HT-29 (cell line): ENCODE results near the genes GCNT1 and UBQLN1.

GRCh38 chr9:76394708-76395391, 624 bp upstream of the RFK start:
- RAMPAGE, long total RNA = no peak

GRCh38 chr9:76458884-76459382, at the start of gene GCNT1:
GCNT1 (plus strand) TSS chr9:76459182.
- RAMPAGE, long total RNA = no peak

DNA sequence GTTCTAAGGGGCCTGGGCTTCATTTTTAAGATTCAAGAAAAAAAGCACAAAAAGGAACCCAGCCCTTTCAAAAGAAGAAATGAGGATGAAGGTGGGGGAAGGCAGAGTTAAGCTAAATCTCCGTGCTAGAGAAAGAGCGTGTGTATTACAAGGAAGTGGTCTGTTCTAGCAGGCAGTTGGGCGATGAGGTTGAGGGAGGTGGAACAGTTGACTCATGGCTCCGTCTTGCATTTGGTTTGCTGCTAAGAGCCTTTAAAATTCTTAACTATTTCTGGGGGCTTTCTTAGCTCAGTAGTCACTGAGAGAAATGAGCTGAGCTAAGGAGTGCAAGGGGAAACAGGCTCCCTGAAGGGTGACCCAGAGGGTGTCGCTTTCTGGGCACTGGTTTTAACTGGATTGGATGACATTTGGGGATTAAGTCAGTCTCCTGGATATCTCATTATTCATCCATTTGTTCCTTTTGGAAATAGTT, 117.4 kb downstream of the GCNT1 start:
- RAMPAGE, long total RNA = no peak

GRCh38 chr9:76608563-76609152, 149.7 kb downstream of the GCNT1 start:
- RAMPAGE, long total RNA = no peak

DNA sequence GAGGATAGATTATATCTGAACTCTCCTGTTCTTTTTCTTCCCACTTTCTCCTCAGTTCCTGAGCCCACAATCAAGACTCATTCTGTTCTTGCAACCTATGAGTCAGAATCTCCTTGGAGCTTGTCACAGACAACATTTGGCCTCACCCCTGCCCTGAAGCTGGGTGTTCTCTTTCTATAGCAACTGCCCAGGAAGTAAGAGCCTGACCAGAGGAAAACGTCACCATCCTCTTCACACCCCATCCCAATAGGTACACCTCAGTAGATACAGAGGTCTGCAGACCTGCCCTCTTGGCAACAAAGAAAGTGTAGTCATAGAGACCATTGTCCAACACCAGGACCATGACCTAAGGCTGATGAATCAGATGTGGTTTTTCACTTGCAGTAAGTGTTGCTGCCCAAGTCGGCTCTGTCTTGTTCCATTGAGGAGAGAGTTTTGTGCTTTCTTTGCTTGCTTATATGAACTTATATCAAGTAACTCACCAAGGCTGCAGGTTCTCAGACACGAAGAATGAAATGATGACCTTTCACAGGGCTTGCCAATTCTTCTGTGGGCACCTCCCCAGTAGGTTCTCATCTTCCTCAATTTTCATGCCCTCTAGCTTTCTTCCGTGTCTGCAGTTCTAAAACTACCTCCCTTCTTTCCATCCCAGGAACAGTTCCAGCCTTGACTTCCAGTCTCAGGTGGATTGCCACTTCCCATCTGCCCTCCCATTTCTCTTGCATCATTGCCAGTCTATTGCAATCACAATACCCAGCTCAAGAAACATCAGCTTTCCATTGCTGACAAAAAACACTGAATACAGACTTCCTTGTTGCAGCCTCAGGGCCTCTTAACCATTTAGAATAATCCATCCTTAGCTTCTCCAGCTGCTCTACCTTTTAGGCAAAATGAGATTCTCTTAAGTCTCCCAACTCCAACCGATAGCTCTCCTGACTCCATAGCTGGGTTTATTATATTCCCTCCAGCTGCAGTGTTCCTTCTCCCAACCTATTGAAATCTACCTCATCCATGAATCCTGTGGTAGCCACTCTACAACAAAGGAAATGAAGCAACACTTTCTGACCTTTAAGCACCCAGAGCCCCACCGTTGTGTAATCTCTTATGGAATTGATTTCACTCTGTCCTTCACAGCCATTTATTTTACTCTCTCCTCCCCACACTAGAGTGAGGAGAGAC, 217.6 kb downstream of the PRUNE2 start:
- RAMPAGE, long total RNA = no peak

GRCh38 chr9:76873184-76873838, 32.6 kb downstream of the PRUNE2 start:
- RAMPAGE, long total RNA = no peak

DNA sequence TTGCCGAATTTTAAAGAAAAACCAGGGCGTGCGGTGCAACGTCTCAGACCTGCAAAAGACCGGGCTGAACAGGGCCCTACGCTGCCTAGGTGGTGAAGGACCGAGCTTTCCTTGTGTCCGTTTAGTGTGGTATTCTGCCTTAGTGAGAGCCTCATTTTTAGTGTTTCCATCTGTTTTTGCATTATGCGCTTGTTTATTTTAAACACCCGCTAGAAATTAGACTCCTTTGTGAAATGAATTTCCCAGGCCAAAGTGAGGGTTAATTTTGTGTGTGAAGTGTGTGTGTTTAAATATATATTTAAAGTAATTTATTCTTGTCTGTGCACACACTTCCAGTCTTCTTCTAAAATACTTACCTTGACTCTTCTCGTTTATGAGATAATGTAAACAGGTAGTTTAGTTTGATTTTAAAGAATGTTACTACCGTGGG, 1.2 kb downstream of the VPS13A start:
- RAMPAGE, long total RNA = no peak

- RAMPAGE, long total RNA = no peak
Measured at GRCh38 chr9:77663864-77664286, 15.8 kb upstream of the GNA14 start.

DNA sequence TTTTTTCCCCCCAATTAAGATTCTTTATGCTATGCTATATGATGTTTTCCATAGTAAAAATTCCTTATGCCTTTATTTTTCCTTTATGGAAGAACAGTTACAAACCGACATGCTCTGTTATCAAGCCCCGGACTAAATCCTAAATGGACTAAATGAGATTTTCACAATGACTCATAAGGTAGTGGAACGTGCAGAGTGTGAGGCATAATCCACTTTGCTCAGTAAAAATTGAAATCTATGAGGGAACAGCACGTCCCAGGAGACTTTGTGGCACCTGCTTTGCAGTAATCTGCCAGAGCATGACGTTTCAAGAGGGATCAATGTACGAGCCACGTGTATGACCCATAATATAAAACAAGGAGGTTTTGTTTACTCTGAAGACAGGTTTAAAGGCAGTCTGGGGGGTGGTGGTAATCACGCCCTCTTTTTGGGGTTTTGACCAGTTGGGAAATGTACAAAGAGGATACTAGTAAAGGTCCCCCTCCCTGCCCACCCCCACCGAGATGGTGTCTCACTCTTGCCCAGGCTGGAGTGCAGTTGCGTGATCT, 83.8 kb upstream of the GNA14 start:
- RAMPAGE, long total RNA = no peak

DNA sequence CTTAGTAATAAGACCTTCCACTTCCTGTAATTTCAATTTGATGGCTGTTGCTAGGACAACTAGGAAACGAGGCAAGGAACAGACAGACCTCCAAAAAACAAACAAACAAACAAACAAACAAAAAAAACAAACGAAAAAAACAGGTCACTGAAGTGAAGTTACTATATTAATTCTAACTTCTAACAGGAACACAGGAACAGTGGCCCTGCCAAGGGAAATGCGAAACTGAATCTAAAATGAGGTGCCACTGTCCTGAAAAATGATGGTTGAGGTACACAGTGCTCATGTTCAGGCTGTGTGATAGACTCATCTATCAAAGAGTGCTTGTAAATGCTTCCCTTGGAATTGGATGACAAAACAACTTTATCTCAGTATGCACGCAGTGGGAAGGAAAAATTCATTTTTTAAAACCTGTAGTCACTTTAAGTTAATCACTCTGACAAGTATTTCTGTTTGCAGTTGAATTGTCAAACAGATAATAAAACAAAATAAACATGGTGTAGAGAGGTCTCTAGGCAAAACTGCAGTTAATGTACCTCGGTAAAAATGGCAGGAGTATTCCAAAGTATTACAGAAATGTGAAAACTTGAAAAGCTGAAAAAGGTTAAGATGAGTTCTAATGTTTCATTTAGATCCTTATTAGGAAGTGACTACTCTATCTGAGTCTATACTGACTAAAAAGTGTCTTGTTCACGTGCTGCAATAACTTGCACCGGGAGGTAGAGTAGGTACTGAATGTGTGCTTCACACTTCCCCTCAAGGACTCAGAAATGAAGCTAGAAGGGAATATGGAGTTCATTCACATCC, 103.8 kb upstream of the GNA14 start:
- RAMPAGE, long total RNA = no peak

DNA sequence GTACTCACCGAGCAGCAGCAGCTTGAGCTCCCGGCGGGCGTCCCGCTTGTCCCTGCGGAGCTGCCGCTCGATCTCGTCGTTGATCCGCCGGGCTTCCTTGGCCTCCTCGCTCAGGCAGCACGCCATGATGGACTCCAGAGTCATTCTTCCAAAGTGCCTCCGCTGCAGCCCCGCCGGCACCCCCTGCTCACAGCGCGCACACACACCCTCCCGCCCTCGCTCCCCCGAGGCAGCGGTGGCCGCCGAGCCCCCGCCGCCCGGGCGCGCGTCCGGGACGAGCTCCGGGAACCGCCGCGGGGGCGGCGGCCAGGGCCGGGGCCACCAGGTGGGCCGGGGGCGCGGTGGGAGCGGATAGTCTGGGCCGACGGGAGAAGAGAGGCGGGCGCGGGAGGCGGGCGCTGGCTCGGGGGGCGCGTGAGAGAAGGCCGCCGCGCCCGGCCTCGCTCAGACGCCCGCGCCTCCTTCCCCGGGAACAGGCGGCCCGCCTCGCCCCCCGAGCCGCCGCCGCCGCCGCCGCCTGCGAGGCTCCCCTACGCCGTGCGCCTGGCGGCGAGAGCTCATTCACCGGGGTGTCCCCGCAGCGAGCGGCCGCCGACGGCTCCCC, 417 bp downstream of the GNAQ start:
- RAMPAGE, long total RNA = no peak

DNA sequence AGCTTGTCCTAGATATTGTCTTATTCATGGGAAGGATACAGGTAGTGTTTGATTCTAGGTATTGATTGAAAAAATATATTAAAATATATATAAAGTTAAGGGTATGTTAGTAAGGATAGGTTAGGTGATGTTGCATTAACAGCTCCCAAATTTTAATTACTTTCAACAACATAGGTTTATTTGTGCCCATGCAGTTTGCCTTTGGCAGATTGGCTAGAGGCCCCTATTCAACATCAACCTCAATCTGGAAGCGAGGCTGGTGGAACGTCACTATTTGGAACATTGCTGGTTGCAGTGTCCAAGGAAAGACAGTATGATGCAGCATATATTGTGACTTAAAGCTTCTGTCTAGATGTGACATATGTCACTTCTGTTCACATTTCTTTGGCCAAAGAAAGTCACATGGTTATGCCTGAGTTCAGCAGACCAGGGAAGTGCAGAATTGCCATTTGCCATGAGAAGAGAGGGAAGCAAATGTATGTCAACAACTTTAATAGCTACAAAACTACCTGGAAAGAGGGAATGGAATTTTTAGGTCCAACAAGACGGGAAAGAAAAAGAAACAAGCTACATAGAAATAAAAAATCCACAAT, 24.3 kb upstream of the PSAT1 start:
- RAMPAGE, long total RNA = no peak

DNA sequence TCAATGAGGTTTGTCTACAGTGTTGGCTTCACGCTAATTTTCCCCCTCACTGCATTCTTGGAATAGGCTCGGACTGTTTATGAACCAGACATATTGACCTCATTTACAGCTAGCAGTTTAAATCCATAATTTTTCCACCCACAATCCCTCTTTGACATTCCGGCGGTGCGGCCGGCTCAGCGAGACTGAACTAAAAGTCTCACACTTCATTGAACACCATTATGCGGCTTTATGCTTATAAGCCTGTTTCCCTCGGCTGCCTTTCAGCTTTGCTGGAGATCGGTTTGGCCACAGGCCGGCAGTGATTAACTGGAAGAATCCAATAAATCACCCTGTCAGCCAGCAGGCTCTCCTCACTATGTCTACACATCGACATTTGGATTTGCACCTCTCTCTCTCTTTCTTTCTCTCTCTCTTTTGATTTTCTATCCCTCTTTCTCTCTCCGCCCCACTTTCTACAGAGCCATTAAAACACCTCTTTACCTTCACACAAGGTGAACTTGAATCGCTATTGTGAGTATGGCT, 315.0 kb upstream of the TLE4 start:
- RAMPAGE, long total RNA = no peak

DNA sequence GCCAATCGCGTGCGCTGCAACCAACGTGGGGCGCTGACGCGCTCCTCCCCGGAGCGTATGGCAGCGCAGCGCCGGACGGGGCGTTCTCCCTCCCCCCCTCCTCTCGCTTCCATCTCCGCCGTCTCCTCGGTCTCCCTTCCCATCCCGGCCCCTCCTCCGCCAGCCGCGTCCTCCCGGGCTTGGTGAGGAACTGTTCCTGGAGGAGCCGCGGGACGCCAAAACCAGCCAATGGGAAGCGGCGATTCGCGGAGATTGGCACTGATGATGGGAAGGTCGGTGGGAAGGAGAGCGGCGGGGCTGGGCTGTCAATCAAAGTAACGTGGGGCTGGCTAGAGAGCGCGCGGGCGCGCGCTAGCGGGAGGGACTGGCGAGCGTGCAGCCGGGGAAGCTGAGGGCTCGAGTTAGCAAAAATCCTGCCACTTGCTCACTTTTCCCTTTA, 360 bp upstream of the TLE1 start:
- RAMPAGE, long total RNA = no peak

- RAMPAGE, long total RNA = no peak
Measured at GRCh38 chr9:83061936-83062751, 798 bp downstream of the RASEF start.

- RAMPAGE, long total RNA = no peak
Measured at GRCh38 chr9:83245820-83246276, 182.9 kb upstream of the RASEF start.

- RAMPAGE, long total RNA = no peak
Measured at GRCh38 chr9:83707863-83708491, at the start of gene UBQLN1. UBQLN1 (minus strand) TSS chr9:83707958.

DNA sequence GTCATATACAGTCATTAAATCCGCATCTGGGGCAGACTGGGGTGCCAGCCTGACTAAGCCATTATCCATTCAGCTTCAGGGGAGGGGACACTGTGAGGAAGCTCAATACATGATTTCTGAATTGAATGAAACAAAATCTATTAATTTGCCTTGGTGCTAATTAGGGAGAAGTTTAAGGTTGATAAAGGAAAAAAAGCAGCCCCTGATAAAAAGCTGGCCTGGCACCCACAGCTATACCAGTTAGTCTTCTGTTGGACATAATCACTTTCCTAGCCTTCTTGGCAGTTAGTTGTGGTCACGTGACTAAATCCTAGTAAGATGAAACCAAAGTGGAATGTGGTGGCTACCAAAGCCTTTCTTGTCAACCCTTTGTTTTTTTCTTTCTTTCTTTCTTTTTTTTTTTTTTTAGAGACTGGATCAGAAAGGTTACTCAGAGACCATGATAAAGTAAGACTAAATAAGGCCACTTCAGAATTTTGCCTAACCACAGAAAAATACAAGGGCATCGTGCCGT, 13.9 kb upstream of the KIF27 start:
- RAMPAGE, long total RNA = no peak

GRCh38 chr9:84170209-84171298, 170.0 kb downstream of the SLC28A3 start:
- RAMPAGE, long total RNA = no peak

GRCh38 chr9:84207312-84207893, 133.2 kb downstream of the SLC28A3 start:
- RAMPAGE, long total RNA = no peak